SP-49 (cell line): ENCODE results near the genes MBNL3, RTL8B, ETDB and BRS3.

- PRO-cap, result no peak
Observed at GRCh38 chrX:130827531-130827989, 75.4 kb downstream of the ENOX2 start.

GRCh38 chrX:130887067-130887810 is 15.8 kb downstream of the ENOX2 start:
- PRO-cap, result no peak

- PRO-cap, result no peak
Observed at GRCh38 chrX:131828061-131828417, 195.1 kb upstream of the STK26 start.

- PRO-cap, result no peak
Observed at GRCh38 chrX:132432950-132433495, 55.8 kb downstream of the MBNL3 start.

GRCh38 chrX:132488589-132489214 is at the start of gene MBNL3:
TSS of gene MBNL3 (minus strand) at chrX:132489038.
- PRO-cap, result unidirectional peak, plus-strand start at chrX:132489124

DNA sequence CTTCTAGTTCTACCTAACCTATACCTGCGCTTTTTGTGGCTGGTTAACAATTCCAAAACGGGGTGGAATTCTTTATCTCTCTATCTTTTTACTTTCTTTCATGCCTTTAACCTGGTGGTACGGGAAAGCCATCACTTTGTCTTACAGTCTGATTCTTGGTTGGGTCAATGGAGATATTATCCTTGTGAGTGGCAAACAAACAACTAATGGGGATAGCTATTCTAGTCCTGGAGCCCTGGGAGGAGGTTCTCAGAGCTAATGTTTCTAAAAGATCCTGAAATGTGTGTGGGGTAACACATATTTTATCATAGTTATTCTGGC is 159.8 kb upstream of the MBNL3 start:
- PRO-cap, result no peak

DNA sequence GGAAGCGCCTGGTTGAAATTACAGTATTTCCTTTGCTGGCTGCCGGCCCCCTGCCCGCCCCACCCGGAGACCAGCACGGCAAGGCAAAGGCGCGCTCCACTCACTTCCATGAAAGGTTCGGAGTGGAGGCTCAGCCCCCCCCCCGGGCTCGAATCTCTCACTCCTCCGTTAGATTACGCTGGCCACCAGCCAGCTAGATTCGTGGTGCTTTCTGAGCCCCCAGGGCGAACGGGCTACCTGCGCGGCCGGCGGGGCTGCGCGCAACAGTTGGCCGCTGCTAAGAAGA is 1.8 kb downstream of the GPC4 start:
- PRO-cap, result no peak

DNA sequence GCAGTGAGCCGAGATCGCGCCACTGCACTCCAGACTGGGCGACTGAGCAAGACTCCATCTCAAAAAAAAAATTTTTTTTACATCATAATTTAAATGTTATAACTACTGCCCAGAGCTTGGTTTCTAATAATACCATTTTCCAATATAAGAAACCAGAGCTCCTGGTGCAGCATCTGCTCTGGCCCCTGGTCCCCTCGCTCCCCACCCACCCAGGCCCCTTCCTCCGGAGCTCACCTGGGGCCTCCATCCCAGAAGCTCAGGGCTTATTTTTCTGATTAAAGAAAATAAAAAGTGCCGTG is 11.9 kb upstream of the HPRT1 start:
- PRO-cap, result no peak

DNA sequence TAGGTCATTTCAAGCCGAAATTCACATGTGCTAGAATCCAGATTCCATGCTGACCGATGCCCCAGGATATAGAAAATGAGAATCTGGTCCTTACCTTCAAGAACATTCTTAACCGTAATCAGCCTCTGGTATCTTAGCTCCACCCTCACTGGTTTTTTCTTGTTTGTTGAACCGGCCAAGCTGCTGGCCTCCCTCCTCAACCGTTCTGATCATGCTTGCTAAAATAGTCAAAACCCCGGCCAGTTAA is 902 bp downstream of the HPRT1 start:
- PRO-cap, result no peak

DNA sequence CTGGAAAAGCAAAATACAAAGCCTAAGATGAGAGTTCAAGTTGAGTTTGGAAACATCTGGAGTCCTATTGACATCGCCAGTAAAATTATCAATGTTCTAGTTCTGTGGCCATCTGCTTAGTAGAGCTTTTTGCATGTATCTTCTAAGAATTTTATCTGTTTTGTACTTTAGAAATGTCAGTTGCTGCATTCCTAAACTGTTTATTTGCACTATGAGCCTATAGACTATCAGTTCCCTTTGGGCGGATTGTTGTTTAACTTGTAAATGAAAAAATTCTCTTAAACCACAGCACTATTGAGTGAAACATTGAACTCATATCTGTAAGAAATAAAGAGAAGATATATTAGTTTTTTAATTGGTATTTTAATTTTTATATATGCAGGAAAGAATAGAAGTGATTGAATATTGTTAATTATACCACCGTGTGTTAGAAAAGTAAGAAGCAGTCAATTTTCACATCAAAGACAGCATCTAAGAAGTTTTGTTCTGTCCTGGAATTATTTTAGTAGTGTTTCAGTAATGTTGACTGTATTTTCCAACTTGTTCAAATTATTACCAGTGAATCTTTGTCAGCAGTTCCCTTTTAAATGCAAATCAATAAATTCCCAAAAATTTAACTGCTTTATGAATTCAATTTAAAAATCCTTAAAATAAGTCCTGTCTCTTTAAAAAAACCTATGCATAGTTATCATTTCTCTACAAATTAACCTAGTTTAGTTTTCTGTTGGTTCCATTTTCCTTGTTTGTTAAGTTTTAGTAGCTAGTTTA is 40.3 kb downstream of the HPRT1 start:
- PRO-cap, result no peak

- PRO-cap, result no peak
Observed at GRCh38 chrX:134821324-134821953, 14.4 kb downstream of the PABIR3 start.

GRCh38 chrX:134946986-134947423 is 31.9 kb upstream of the MOSPD1 start:
- PRO-cap, result no peak

DNA sequence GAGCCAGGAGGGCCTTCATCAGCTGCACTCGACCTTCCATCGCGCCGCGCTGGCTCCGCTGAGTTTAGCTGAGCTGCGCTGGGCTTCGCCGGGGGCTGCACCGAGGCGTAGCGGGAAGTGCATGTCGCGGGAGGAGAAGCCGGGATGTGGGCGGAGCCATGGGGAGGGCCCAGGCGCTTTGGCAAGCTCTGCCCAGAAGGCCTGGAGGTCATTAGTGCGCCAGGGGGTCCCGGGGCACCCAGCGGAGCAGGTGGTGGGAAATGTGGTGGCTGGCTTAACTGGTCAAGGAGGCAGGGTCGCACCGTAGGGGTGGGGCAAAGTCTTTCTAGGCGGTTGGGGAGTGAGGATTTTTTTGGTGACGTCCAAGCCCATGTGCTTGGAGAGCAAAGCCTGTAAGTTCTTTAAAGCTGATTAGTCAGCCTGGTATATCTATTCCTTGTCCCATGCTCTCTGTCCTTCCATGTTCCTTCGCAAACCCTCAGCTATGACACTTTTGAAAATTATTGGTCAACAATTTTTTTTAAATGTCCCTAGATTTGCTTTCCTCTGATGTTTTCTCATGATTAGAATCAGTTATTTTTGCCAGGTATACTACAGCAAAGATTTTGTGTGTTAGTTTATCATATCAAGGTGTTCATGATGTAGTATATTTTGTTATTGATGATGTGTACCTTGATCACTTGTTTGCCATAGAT is at the start of gene RTL8B:
Gene RTL8B, minus strand, starts transcription at position 123 of the 695 bp plus-strand sequence.
- PRO-cap, result no peak

GRCh38 chrX:135120382-135120738 is at the start of gene ETDB:
TSS of gene ETDB (minus strand) at chrX:135120526.
- PRO-cap, result no peak

GRCh38 chrX:135295379-135296187 is 13.7 kb upstream of the ETDC start:
- PRO-cap, result no peak

DNA sequence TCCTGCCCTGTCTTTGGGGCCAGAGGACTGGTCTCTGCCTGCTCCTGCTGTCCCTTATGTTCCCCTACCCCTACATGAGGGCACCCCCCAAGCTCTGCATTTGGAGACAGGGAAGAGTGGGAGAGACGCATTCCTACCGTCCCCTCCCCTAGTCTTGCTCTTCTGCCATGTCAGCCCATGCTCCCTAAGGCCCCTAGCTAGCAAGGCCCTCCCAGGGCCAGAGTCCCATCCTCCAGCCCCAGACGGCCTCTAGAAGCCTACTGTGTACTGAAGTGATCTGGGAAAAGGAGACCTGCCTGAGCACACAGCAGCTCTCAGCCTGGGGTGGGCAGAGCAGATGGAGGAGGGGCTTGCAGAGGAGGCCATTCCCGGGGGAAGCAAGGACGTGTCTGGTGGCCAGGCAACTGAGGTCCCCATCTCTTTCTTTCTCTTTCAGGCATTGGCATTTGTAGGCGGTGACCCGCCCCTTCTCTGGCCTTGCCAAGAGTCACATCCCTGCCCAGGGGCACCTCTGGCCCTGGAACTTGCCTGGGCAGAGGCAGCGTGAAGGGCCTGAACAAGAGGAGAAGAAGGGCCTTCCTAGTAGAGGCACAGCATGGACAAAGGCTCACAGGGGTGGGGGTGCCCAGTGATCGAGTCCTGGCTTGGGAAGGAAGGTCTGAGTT is 1.6 kb downstream of the SMIM10L2A start:
- PRO-cap, result no peak

GRCh38 chrX:136173901-136174796 is 22.7 kb upstream of the FHL1 start:
- PRO-cap, result no peak

- PRO-cap, result no peak
Observed at GRCh38 chrX:136198813-136199873, 2.3 kb downstream of the FHL1 start.

DNA sequence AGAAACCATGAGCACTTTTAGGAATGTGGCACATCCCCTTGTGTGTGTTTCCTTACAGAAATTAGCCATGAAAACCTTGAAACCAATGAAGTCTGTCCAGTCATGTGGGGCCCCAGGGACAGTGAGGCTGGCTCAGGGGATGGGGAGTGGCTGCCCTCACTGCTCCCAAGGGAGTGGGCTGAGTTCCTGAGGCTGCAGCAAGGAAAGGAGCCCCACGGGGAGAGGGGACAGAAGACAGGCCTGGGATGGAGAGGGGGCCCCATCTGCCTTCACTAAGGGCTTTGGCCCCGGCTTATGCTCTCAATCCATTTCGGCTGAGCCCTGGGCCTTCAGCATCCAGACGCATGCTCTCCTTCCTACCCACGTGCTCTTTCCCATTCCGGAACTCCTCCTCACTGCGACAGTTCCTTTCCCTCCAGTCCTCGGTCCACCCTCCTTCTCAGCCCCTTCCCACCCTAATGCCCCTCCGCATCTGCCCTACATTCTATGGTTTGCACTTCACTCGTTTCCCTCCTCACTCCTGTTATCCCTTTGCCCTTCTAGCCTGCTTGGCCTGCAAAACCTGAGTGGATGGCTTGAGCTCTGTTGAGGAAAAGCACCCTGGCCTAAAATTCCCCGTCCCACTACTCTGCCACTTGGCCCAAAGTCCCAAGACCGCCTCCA is 15.5 kb downstream of the FHL1 start:
- PRO-cap, result no peak

DNA sequence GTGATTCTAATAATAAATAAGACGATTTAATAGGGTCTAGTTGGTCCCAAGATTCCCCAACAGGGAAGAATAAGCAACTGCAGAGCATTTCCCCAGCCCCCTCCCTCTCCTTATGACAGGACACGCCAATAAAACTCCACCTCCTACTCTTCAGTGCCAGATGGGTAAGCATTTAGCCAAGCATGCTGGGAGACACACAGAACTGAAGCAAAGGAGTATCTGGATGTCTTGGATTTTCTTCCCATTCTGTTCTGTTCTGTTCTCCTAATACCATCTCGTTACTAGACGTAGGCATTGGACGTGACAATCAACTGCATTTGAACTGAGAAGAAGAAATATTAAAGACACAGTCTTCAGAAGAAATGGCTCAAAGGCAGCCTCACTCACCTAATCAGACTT is at the start of gene BRS3:
Gene BRS3, plus strand, starts transcription at position 195 of the 399 bp plus-strand sequence.
- PRO-cap, result no peak